Glomerular endothelial cell (primary cell): Measurements from ENCODE around the genes HOXD4, HOXD1 and AGPS.

DNA sequence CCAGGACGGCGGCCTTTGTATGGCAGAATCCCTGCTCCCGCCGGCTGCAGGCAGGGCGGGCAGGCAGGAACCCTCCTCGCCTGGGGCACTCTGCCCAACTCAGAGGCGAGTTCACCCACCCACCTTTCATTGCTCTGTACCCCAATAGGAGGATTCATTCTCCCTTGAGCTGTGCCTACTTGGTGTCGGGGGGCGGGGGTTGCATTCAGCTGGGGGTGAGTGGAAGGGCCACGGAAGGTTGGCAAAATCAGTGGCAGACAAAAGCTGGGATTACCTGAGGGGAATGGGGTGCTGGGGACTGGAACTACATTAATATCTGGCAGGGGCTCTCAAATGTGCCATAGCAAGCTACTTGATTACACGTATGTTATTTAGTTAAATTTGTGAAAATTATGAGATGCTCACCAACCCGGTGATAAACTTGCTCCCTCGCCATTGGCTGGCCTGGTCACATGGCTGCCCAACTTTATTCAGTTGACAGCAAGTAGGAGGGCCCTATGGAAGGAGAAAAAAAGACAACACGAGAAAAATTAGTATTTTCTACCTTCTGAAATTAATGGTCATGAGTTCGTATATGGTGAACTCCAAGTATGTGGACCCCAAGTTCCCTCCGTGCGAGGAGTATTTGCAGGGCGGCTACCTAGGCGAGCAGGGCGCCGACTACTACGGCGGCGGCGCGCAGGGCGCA is at the start of gene HOXD4:
Gene HOXD4 (plus strand): TSS at position 473 of the 688 bp plus-strand sequence.
- RAMPAGE, long total RNA: no peak

DNA sequence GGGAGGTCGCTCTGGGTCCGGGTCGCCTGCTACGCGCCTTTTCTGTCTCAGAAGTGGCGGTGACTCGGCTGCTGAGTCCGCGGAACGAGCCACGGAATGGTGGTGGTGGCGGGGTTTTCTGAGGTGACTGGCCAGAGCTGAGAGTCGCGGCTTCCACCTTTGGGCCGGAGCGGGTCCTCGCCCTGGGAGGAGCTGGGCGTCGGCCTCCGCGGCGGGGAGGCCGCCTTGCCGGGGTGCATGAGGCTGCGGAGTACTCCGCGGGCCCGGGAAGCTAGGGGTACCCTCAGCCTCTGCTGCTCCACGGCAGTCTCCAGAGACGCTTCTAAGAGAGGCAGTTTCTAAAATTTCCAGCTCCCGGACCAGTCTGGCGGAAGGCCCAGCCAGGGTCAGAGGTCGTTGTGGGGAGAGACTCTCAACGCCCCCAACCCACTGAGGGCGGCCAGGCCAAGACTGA is 2.9 kb downstream of the HOXD3 start:
- RAMPAGE, long total RNA: no peak

- RAMPAGE, long total RNA: start-site peak on the minus strand at chr2:176188508-176188551, 245 and 407 reads in 2 replicates; start-site peak on the plus strand at chr2:176188664-176188668, 29 and 72 reads in 2 replicates
Observed at GRCh38 chr2:176187989-176188914, at the start of gene HOXD1. Gene HOXD1 (plus strand): TSS chr2:176188668.

DNA sequence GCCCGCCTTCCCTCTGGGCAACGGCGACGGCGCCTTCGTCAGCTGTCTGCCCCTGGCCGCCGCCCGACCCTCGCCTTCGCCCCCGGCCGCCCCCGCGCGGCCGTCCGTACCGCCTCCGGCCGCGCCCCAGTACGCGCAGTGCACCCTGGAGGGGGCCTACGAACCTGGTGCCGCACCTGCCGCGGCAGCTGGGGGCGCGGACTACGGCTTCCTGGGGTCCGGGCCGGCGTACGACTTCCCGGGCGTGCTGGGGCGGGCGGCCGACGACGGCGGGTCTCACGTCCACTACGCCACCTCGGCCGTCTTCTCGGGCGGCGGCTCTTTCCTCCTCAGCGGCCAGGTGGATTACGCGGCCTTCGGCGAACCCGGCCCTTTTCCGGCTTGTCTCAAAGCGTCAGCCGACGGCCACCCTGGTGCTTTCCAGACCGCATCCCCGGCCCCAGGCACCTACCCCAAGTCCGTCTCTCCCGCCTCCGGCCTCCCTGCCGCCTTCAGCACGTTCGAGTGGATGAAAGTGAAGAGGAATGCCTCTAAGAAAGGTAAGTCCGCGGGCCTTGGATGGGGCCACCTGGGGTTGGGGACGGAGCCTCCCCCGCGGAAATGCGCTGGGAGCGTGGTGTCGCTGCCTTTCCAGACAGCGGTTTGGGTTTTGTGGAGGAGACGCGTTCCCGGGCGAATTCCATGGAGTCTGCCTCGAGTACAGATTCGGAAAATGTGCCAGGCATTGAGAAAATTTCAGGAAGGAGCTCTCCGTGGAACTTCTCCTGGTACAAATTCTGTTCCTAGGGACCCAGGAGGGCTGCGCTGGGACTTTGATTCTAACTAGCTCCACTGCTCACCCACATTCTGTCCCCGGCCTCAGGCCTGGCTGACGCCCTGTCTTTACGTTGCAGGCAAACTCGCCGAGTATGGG is 703 bp downstream of the HOXD1 start:
- RAMPAGE, long total RNA: start-site peak on the minus strand centred at position 48 of the sequence, 73 bp wide, 31 and 21 reads in 2 replicates; start-site peak on the plus strand centred at position 168 of the sequence, 72 bp wide, 6 and 17 reads in 2 replicates

DNA sequence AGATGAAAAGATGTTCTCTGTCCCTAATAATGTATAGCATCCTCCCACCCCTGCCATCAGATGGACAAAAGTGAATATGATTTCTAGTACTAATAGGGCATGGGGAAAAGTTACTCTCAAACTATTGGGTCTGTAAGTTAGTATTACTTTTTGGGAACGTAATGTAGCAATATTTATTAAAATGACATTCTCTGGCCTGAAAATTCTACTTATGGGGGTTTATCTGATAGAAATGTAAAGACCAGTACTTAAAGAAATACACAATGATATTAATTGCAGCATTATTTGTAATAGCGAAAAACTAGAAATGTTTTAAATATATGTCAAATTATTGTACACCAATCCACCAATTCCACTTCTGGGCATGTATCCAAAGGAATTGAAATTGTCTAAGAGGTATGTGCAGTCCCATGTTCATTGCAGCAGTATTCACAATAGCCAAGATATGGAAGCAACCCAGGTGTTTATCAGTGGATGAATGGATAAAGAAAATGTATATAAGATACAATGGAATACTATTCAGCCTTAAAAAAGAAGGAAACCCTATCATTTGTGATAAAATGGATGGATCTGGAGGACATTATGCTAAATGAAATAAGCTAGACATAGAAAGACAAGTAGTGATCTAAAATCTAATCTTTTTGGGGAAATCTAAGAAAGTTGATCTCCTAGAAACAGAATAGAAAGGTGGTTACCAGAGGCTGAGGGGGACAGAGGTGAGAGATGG is 2.5 kb downstream of the MTX2 start:
- RAMPAGE, long total RNA: no peak

DNA sequence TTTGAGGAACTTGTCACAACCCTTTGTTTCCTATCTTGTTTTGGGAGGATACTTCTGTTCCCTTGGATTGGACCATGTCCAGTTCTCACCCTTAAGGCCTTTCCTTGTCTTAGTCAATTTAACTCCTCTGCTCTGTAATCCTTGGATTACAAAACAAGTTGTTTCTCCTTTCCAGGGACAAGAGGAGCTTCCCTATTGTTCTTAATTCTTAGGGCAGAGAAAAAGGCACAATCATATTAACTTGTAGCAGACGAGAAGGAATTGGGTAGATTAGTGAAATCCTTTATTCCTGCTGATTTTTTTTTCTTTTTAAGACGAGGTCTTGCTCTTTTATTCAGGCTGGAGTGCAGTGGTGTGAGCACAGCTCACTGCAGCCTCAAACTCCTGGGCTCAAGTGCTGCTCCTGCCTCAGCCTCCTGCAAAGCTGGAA is 225.9 kb downstream of the MTX2 start:
- RAMPAGE, long total RNA: no peak

GRCh38 chr2:176496699-176497176 is 227.5 kb downstream of the MTX2 start:
- RAMPAGE, long total RNA: no peak

DNA sequence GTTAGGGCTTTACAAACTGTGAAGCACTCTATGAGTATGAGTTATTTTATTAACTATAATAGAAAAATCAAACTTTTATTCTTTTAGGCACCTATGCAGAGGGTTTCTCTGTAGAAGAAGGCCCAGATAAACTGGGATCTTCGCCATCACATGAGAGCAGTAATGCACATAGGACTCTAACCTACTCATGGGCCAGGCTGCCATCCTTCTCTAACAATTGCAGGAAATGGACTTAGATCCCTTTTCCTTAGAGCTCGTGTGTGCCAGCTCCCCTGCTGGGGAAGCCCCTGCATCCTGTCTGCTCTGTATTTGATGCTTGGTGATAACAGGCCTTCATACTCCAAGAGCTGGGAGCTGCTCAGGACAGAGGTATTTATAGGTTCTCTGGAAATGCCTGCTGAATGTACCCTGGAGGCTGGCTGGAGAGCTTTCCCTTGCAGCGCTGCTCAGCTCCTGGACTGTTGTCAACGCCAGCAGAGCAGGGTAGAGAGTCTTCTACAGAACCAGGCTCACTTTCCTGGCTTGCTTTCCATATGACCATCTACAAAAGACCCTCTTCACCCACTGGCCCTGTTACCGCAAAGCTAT is 249.6 kb downstream of the MTX2 start:
- RAMPAGE, long total RNA: no peak

DNA sequence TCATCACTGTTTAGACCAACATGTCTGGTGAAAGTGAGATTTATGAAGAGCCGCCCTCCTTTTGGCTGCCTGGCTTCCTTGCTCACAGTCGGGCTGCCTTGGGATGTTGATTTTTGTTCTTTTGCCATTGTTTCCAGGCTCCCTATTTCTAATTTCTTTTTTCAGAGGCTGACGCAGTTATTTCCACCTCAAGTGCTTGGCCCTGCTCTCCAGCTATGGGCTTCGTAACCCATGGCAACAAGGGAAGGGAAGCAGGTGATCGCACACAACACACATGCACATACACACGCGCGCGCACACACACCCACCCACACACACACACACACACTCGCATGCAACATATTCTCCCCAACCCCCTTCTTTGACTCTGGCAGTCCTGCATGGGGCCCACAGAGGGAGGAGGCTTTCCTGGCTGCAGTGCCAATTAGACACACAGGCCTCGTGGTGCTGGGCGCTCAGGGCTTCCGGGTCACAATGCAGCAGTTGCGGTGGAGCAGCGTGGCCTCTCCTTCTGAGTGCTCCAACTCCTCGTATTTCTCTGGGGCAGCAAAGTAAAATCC is 296.7 kb downstream of the MTX2 start:
- RAMPAGE, long total RNA: no peak

DNA sequence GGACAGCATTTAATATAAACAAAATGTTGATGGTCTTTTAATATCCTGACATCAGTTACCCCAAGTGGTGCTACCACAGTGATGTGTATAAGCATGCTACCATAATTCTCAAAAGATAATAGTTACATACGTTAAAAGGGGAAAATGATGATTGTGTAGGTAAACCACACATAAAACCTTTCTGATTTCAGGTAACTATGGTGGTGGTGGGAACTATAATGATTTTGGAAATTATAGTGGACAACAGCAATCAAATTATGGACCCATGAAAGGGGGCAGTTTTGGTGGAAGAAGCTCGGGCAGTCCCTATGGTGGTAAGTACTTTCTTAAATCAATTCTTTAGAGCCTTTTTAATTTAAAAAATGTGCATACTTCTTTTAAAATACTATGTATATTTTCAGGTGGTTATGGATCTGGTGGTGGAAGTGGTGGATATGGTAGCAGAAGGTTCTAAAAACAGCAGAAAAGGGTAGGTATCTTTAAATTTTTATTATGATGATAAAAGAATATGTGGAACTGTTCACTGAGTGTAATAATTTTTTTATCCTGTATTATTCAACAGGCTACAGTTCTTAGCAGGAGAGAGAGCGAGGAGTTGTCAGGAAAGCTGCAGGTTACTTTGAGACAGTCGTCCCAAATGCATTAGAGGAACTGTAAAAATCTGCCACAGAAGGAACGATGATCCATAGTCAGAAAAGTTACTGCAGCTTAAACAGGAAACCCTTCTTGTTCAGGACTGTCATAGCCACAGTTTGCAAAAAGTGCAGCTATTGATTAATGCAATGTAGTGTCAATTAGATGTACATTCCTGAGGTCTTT is 6.5 kb downstream of the HNRNPA3 start:
- RAMPAGE, long total RNA: no peak

GRCh38 chr2:177220032-177221119 is 7.8 kb downstream of the HNRNPA3 start:
- RAMPAGE, long total RNA: no peak

- RAMPAGE, long total RNA: no peak
Observed at GRCh38 chr2:177242166-177243104, 22.1 kb downstream of the NFE2L2 start.

GRCh38 chr2:177263197-177264261 is 998 bp downstream of the NFE2L2 start:
- RAMPAGE, long total RNA: no peak

- RAMPAGE, long total RNA: no peak
Observed at GRCh38 chr2:177265765-177266225, 1.3 kb upstream of the NFE2L2 start.

DNA sequence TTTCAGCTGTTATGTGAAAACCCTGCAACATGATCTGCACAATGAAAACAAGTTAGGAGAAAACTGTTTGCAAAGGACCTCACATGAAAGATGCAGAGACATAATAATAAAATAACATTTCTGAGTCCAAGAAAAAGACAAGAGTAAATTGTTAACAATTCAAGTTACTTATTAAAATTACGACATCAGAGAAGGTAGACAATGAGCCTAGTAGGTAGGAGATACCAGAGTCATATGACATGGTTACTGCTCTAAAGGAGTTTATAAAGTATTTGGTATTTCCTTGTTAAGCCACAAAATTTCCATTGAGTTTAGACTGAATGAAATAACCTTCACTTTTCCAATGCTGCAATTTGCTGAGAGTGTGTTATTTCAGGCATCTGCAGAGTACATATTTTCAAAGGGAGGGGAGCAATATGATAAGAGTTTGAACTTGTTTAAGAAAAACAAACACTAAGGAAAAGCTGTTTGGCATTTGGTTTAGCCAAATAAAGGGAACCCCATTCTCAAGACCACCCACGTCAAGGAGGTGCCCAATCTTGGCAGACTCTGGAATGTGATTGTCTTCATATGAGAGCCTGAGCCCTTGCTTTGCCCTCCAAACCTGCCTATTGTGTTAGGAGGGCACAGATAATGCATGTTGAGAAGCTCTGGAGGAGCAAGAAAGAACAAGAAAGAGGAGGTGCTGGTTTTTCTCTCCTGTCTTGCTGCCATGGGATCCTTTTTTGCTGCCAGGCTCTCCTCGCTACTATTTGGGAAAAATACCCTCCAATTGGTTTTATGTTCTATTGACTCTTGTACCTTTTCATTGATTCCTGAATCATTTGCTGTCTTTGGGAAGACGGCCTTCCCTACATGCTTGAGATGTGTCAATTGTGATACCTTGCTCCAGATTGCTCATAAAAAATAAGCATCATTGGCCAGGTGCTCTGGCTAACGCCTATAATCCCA is 2.0 kb upstream of the NFE2L2 start:
- RAMPAGE, long total RNA: no peak

DNA sequence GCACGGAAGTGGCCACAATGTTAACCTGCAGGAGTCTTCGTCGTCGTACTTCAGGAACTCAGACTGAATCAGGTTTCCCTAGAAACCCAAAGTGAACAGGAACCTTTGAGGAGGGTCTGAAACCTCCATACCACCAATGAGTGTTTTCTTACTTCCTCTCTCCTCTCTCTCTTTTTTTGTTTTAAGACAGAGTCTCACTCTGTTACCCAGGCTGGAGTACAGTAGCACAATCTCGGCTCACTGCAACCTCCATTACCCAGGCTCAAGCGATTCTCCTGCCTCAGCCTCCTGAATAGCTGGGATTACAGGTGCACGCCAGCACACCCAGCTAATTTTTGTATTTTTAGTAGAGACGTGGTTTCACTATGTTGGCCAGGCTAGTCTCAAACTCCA is 25.8 kb upstream of the NFE2L2 start:
- RAMPAGE, long total RNA: no peak

DNA sequence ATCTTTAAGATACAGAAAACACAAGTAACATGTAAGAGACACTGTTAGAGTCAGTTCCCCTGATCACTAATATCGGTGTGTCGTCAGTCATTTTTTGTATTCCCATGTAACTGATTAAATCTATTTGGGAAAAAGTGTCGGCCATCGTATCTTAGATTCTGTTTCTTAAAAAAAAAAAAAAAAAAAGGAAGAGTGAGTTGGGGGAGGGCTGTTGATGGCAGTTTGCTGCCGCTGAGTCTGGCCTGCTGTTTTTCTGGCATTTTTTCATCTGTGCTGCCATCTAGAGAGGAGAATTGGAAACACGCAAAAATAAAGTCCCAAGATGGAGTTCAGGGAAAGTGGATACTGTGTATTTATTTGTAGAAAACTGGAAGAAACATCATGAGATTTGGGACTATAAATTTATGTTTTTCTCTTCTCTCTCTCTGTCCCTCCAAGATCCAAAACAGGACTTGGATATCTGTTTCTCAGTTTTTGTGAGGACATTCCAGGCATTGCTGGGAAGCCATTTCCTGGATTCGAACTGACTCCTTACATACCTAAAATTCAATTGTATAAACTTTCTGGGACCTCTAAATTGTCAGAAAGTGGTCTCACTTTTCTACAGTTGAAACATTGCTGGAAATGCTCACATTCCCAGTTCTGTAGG is 60.2 kb upstream of the AGPS start:
- RAMPAGE, long total RNA: no peak

GRCh38 chr2:177392247-177393323 is at the start of gene AGPS:
Gene AGPS (plus strand): TSS chr2:177392773.
- RAMPAGE, long total RNA: no peak

GRCh38 chr2:178193446-178194466 is 556 bp upstream of the OSBPL6 start:
- RAMPAGE, long total RNA: no peak

GRCh38 chr2:178242070-178242799 is 47.9 kb downstream of the OSBPL6 start:
- RAMPAGE, long total RNA: no peak